Measurements from ENCODE around the gene MYO5B.

DNA sequence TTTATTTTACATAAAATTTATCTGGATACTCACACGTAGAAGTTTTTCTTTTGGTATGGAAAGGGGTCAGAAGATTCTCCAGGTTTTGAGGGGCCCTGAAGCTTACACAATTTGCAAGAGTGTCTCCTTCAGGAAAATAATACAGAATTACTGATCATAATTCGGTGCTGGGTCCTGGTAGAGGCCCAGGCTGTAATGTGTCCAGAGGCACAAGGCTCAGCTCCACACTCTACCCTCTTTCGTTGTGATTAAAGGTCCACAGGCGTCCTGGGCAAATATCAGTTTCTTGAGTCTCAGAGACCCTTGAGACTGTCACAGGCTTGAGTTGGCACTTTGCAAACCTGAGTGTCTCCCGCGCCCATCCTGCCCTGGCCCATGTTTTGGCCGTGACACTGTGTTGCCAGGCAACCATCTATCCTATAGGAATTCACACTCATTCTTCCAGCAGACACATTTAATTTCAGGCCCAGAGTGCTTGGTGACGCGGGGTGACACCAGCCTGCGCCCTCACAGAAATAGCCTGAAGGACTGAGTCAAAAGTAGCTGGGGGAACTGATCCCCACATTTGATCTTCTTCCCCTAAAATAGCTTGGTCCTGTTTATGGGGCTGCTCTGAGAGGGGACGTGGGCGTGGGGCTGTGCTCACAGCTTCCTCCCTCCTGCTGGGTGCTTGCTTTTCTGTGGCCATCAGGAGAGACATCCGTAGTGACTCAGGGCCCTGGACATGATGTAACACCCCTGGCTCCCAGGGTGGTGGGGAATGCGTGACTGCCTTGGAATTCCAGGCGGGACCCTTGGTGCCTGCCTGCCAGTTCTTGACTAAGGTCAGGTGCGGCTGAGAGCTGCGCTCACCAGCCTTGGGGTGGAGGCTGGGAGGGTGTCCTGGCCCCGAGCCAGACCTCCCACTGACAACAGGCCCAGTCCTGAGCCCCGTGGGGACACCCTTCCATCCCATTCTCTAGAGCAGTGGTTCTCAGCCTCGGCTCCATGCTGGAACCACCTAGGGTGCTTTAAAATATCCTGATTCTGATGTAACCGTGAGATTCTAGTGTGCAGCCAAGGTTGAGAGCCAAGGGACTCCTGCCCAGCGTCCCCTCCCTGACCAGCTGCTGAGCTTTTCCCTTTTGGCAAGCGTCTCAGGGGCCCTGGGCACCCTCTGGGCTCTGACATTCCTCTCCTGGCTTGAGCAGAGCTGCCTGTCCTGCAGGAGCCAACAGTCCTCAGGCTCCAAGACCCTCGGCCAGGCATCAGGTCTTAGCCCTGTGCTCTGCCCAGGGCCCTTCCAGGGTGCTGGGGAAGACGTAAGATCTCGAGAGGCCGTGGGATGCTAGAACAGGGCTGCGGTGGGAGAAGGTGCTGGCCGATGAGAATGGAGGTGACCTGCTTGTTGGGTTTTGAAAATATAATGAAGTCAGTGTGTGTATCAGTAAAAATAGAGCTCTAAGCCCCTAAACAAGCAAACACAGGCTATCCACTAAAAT lies 47.4 kb upstream of the SMAD7 start:
- PRO-cap, 2 experiments = peak in 2 of 2 experiments; most common plus-strand start position 469 of the sequence (in 2); most common minus-strand start position 235 of the sequence (in 1)

- PRO-cap, 2 experiments = peak in 2 of 2 experiments; most common plus-strand start chr18:49056103 (in 2); most common minus-strand start chr18:49055941 (in 2)
Observed at GRCh38 chr18:49055840-49056268, 105.1 kb upstream of the SMAD7 start.

- PRO-cap, 2 experiments = no peak in any of the 2 experiments
Observed at GRCh38 chr18:49159922-49160652, 209.3 kb upstream of the SMAD7 start.

DNA sequence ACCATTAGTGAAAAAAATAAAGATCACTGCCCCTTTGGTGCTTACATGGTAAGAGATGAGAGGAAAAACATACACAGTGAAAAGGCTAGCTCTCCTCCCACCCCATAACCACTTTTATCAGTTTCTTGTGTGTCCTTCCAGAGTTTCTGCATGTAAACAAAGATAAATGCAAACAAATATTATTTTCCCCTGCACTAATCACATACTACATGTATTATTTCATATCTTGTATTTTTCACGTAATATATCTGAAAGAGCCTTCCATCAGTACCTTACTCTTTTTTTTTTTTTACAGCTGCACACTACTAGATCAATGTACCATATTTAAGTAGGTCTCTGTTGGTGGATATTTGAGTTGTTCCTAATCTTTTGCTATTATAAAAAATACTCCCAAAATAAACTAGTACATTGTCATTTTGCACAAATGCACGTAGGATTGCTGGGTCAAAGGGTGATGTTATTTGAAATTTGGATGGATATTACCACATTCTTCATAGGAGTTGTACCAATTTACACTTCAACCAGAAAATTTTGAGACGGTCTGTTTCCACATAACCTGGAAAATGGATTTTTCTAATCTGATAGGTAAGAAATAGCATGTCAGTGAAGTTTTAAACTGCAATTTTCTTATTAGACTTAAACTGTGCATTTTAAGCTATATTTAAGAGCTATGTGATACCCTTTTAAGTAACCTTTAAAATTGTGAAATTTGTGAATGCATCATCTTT lies 222.7 kb downstream of the DYM start:
- PRO-cap, 2 experiments = no peak in any of the 2 experiments

- PRO-cap, 2 experiments = no peak in any of the 2 experiments
Observed at GRCh38 chr18:49565499-49566016, 3.7 kb downstream of the LIPG start.

DNA sequence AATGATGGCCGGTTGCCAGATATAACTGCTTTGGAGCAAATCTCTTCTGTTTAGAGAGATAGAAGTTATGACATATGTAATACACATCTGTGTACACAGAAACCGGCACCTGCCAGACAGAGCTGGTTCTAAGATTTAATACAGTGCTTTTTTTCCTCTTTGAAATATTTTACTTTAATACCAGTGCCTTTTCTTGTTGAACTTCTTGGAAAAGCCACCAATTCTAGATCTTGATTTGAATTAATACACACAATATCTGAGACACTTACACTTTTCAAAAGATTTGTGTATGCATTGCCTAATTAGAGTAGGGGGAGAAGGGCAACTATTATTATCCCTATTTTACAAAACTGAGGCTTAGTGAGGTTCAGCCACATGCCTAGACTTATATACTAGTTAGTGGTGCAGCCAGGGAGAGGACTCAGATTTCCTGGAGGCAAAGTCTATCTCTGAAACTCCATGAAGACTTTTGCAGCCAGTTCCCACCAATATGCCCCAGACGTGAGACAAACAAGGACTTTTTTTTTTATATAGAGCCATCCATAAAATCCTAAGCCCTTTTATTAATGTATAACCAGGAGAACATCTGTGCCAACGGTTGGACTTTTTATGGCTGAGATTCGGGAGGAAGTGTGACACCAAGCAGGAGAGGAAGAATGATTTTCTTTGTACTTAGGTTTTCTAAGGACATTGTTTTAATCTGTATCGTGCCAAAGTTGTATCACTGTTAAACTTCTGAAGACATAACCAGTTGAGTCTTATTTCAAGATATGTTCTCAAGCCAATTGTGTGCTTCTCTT lies 29.8 kb downstream of the LIPG start:
- PRO-cap, 2 experiments = no peak in any of the 2 experiments

DNA sequence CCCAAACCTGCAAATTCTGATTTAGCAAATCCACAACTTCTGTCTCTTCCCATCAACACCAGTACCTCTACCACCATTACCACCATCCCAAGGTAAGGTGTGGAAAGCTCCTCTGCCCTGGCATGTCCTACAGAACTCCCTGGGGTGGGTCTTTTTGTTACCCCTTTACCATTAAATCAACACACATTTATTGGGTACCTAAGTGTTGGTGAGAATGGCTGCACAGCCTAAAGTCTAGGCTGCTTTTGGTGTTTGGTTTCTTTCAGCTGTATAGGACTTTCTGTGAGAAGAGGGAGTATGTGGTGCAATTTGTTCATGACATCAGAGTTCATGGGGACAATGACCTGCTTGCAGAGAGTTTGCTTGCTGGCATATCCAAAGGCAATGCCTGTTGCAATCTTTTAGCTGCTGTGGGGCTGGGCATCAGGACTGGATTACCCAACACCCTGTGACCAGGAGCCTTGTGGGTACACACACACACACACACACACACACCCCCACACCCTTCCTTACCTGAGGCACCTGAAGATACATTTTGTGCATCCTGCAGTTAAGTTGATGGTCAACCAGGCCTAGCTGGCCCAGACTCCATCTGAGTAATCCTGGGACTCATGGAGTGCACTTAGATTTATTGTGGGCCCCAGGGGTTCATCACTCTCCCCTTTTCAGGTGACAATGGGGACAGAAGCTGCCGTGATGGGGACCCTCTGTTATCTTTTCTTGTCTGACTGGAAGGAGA lies 68.4 kb downstream of the LIPG start:
- PRO-cap, 2 experiments = no peak in any of the 2 experiments

DNA sequence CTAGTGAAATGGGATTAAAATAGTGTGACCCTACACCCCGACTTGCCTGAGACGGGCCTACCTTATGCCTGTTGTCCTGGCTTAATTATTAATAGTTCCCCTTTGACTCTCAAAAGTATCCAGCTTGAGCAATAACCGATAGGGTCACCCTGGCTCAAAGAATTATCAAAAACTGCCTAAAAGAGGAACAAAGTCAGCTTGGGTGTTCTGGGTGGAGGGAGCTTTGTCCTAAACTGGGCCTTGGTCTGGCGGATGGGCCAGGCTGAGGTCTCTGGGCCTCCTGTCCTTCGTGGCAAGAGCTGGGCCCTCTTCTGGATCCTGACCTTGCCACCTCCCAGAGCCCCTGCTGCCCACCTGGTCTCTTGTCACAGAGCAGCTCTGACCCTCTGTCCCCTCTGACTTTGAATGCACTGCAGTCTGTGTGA lies 56.3 kb downstream of the ACAA2 start:
- PRO-cap, 2 experiments = no peak in any of the 2 experiments

- PRO-cap, 2 experiments = no peak in any of the 2 experiments
Observed at GRCh38 chr18:49788350-49789133, 24.8 kb downstream of the ACAA2 start.

GRCh38 chr18:50071081-50071749 lies 123.7 kb downstream of the MYO5B start:
- PRO-cap, 2 experiments = no peak in any of the 2 experiments

GRCh38 chr18:50097492-50098146 lies 97.3 kb downstream of the MYO5B start:
- PRO-cap, 2 experiments = no peak in any of the 2 experiments

GRCh38 chr18:50114976-50115497 lies 79.9 kb downstream of the MYO5B start:
- PRO-cap, 2 experiments = no peak in any of the 2 experiments

GRCh38 chr18:50157472-50158059 lies 37.4 kb downstream of the MYO5B start:
- PRO-cap, 2 experiments = no peak in any of the 2 experiments

DNA sequence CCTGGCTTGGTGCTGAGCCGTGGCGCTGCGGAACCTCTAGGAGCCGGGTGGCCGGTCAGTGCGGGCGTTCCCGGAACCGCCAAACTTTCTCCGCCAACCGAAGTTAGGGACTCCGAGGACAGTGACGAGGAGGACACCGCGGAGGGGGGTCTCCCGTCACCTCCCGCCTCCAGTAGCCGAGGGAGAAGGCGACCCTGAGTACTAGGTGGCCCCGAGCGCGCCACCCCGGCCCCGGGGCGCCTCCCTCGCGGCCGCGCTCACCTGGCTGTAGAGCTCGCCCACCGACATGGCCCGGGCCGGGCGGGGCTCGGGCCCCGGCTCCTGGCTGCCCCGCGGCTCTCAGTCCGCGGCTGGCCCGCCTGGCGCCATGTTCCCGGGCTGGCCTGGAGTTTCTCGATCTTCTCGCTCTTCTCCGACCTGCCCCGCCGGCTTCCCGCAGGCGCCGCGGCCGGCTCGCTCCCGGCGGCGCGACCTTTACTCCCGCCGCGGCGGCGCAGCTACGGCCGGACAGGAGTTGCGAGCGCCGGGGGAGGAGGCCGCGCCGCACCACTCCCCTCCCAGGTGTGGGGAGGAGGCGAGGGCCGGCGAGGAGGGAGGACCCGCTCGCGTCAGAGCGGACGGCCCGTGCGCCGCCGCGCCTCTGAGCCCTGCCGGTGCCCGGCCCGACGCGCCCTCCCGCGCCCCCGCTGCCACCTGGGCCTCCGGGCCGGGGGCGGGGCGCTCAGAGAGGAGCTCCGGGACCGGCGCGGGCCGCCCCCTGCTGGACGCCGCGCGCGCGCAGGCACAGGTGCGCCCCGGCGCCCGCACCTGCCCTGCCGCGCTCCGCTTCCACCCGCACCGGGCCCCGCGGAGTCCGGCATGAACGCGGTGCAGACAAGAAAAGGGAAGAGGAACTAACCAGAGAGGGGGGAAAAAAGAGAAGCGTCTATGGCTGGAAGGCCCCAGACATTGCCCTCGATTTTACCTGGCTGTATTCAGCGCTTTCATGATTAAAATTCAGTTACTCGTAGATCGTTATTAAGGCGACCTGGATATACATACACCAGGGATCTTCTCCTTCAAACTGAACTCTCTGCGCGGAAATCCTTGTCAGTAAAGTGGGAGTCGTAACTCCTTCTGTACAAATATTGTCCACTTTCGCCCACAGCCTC lies at the start of gene MYO5B:
Gene MYO5B, minus strand, starts transcription at position 642 of the 1,151 bp plus-strand sequence.
- PRO-cap, 2 experiments = no peak in any of the 2 experiments

- PRO-cap, 2 experiments = no peak in any of the 2 experiments
Observed at GRCh38 chr18:50611223-50611951, 51.5 kb downstream of the MAPK4 start.

DNA sequence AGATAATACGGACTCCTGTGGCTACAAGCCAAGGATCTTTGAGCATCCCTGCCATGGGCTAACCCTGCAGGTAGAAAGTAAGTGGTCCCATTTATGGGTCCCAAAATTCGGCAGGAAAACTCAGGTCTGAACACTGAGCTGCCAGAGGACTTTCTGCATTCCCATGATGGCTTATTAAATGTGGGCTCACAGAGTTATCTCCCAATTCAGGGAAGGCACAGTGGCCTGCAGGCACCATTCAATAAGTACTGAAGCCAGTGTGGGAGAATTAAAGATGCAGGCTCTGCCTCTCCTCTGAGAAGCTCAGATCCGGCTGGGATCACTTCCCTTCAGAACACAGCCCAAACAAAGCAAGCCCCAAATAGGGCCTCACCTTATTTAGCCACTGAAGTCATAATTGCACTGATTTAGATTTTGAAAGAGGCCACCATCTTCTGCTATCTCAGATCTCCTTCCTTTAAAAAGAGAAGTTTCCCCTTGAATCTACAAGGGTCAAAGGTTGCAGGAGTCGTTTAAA lies 94.3 kb downstream of the MAPK4 start:
- PRO-cap, 2 experiments = no peak in any of the 2 experiments

- PRO-cap, 2 experiments = no peak in any of the 2 experiments
Observed at GRCh38 chr18:50656894-50657580, 97.2 kb downstream of the MAPK4 start.

- PRO-cap, 2 experiments = no peak in any of the 2 experiments
Observed at GRCh38 chr18:50665359-50666117, 105.7 kb downstream of the MAPK4 start.

DNA sequence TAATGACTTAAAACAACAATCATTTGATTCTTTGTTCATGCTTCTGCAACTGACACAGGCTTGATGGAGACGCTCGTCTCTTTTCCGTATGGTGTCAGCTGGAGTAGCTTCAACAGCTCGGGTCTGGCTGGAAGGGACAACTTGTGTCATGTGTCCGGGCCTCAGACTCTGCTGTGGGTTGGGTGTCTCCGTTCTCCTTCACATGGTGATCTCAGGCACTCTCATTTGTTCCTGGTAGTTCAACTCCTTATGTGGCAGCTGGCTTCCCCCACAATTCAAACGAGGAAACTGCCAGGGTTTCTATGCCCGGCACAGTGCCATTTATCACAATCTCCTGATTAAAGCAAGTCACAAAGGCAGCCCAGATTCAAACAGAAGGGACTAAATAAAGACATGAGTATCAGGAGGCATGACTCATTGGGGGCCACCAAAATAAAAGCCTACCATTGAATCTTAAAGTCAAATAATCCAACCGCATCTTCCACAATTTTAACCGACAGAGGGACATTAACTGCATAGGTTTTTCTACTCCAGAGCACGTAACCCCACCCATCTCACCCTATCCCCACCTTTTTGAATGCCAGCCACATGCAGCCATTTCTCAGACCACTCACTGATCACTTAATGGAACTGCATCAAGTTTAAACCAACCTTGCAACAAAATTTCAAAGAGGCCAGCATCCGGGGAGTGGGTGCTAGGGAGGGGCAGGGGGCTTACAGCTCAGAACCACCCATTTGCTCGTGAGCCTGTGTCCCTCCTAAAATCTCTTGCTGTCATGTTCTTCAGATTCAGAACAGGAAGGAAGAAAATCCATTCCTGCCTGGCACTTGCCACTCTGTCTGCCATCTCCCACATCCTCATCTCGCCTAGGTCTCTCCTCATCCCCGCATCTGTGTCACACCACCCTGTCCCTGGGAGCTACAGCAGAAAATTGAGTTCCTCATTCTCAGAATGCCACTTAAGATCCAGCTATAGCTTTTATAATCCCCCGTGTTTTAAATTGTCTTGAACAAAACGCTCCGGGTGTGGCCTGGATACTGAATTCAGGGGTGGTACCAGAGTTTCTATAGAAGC lies 22.4 kb downstream of the MRO start:
- PRO-cap, 2 experiments = no peak in any of the 2 experiments

DNA sequence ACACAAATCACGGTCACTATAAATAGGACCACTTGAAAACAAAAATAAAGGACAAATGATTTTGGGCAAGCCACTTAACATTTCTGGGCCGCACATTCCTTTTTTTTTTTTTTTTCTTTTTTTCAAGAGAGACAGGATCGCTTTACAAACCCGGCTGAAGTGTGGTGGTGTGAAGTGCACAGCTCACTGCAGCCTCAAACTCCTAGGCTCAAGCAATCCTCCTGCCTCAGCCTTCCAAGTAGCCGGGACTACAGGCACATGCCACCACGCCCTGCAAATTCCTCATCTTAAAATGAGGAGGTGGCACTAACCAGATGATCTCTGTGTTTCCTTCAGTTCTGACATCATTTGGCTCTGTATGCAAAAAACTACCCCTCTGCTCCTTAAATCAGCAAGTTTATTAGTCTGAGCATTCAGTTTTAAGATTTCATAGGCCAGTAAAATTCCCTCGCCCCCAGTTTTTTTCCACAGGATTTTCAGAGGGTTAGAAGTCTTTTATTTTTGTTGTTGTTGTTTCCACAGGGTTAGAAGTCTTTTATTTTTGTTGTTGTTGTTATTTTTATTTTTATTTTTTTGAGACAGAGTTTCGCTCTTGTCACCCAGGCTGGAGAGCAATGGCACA lies 28.4 kb upstream of the MRO start:
- PRO-cap, 2 experiments = no peak in any of the 2 experiments

Measured in monocyte (primary cell).